H7 (cell line): Measurements from ENCODE around the gene SLC11A2.

DNA sequence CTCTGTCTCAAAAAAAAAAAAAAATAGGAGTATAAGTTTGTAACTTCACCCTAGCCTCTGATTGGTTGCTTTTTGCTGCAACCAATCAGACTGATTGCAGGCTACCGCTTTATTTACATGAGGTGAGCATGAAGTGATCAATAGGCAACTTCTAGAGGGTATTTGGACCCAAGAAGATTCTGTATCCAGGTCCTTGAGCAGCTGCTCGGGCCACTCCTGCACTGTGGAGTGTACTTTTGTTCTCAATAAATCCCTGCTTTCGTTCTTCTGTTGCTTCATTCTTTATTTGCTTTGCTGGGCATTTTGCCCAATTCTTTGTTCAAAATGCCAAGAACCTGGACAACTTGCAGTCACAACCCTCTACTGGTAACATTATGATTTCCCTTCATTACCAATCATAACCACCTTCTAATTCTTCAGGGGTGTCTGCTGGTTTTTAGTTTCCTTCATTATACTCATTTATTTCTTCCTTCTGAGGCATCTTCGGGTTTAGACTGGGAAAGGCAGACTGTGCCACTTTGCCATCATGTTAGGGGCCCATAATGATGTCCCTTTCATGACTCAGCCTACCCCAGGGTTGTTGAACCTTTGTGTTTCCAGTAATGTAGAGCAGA lies 43.4 kb upstream of the LIMA1 start:
- RAMPAGE, long total RNA = no peak

- RAMPAGE, long total RNA = no peak
Measured at GRCh38 chr12:50522331-50522778, 17.6 kb downstream of the DIP2B start.

GRCh38 chr12:50589331-50590332 lies 84.8 kb downstream of the DIP2B start:
- RAMPAGE, long total RNA = no peak

GRCh38 chr12:50786711-50787345 lies 22.9 kb downstream of the ATF1 start:
- RAMPAGE, long total RNA = no peak

GRCh38 chr12:50926545-50926855 lies 1.7 kb downstream of the METTL7A start:
- RAMPAGE, long total RNA = no peak

- RAMPAGE, long total RNA = no peak
Measured at GRCh38 chr12:50932498-50933467, 8.0 kb downstream of the METTL7A start.

- RAMPAGE, long total RNA = no peak
Measured at GRCh38 chr12:51022395-51022919, 3.7 kb downstream of the SLC11A2 start.

DNA sequence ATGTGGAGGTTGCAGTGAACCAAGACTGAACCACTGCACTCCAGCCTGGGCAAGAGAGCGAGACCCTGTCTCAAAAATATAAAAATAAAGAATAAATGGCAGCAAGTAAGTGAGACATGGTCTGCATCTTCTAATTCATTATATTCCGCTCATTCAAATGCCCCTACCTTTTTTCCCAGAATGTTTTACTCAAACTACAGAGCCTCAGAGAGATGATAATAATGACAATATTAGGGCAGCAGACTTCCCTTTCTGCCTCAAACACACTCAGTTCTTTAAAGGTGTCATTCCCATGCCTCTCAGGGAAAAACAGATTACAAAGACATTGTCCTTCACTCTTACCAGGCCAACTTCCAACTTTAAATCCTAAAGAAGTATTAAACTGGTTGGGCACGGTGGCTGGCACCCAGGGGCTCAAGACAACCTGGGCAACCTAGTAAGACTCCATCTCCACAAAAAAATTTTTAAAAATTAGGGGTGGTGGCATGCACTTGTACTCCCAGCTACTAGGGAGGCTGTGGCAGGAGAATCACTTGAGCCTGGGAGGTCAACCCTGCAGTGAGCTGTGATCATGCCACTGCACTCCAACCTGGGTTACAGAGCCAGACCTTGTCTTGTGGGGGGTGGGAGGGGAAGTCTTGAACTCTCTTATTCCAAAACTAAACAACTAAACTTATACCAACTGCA lies 2.7 kb downstream of the SLC11A2 start:
- RAMPAGE, long total RNA = no peak

DNA sequence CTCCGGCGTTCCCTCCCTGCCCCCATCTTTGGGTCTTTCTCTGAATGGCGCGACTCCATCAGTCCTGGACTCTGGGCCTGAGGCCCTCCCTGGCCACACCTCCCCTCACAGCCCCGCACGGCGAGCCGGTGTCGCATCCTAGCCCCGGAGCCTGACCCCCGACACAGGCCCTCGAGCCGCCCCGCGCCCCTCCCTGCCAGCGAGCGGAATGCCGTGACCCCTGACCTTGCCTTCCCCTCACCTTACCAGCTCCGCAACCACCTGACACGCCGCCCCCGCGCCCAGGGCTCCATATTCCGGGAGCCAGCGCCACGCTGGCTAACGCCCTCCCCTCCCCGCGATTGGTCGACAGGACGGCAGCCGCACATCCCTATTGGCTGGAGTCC lies at the start of gene SLC11A2:
SLC11A2 (minus strand) TSS at position 316 of the 386 bp plus-strand sequence.
- RAMPAGE, long total RNA = start-site peak on the minus strand centred at position 284 of the sequence, 44 bp wide, 112 reads

- RAMPAGE, long total RNA = no peak
Measured at GRCh38 chr12:51329656-51330211, 5.8 kb upstream of the BIN2 start.

DNA sequence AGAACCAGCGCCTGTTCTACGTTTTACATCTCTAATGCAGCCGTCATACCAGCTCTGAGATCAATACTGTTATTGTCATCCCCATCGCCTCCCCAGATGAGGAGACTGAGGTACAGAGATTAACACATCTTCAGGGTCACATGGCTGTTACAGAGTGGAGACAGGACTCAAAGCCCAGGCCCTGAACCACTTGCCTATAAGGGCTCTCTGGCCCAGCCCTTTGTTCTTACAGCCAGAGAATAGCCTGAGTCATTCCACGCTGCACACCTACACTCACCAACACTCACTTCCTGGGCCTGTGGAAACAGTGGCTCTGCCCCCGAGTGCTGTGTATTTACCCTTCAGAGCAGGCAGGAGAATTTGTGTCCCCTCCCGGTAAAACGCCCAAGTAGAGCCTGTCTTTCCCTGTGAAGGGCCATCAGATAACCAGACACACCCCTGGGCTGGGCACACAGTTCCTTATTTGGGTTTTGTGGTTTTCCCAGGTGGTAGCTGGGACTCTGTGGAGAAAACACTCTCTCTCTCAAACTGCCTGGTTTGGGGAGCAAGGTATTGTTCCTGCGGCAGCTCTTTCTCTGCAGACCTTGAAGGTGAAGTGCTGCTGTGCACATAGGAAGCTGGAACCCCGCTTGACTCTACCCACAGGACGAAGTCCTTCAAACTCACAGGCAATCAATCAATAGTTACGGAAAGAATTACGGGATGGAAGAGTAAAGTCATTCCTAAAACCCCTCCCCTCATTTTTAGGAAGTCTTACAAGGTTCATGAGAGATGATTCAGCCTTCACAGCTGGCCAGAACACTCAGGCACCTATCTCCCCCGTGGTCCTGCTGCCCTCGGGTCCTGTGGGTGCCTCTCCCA lies 13.3 kb upstream of the TMDD1 start:
- RAMPAGE, long total RNA = no peak

DNA sequence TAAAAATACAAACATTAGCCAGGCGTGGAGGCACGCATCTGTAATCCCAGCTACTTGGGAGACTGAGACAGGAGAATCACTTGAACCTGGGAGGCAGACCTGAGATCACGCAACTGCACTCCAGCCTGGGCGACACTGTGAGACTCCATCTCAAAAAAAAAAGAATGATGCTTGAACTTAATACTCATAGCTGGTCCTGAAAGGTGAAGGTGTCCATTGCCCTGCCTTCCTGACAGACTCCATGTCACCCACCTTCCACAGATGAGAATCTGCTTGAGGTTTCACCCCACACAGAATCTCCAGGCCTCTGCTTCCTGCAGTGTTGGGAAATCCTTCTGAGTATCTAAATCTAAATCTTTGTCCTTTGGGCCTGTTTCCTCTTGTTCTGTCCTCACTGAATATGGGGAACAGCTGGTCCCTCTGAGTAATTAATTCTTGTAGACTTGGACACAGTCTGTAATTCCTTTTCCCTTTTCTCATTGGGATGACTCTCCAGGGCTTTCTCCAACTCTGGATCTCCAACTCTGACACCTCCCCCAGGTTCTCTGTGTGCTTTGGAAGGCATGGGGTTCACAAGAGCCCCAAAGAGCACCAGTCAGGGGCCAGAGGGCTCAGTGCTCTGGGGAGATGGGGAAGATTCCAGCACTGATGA lies 2.4 kb upstream of the ACVRL1 start:
- RAMPAGE, long total RNA = no peak

DNA sequence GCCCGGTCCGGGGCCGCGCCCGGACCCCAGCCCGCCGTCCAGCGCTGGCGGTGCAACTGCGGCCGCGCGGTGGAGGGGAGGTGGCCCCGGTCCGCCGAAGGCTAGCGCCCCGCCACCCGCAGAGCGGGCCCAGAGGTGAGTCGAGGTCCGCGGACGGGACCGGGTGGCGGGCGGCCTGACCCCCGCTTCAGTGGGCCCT lies 156 bp downstream of the ACVRL1 start:
- RAMPAGE, long total RNA = no peak

- RAMPAGE, long total RNA = no peak
Measured at GRCh38 chr12:51907760-51907941, 347 bp downstream of the ACVRL1 start.

GRCh38 chr12:51953221-51953585 lies 1.7 kb downstream of the ACVR1B start:
- RAMPAGE, long total RNA = no peak

DNA sequence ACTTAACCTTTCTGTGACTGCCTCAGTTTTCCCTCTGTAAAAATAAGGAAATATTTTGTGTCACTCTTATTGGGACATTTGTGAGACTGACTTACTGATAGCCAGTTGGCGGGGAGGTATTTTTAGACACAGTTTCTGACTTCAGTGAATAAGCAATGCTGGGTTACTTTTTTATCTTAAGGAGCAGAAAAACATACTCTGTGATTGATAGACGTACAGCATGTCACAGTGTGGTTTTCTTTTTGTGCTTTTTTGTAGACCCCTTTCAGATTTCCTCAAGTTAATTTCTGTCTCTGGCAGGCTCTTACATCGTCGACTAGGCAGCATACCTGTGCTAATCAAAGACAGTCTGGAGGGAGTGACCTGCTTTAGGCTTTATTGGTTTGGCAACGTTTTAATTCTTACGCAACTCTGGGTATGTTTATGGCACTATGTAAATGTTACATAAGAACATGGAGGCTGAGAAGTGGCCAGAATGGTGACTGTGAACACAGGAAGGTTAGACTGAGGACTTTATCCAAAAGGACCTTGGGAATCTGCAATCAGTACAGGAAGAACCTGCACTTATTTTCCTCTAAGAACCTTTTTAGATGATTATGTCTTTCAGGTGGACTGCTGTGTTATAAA lies 3.3 kb downstream of the ACVR1B start:
- RAMPAGE, long total RNA = no peak

- RAMPAGE, long total RNA = no peak
Measured at GRCh38 chr12:51961839-51962200, 10.3 kb downstream of the ACVR1B start.

- RAMPAGE, long total RNA = no peak
Measured at GRCh38 chr12:51996463-51997270, 10.1 kb upstream of the TAMALIN start.

- RAMPAGE, long total RNA = no peak
Measured at GRCh38 chr12:52020549-52021154, 13.9 kb downstream of the TAMALIN start.

DNA sequence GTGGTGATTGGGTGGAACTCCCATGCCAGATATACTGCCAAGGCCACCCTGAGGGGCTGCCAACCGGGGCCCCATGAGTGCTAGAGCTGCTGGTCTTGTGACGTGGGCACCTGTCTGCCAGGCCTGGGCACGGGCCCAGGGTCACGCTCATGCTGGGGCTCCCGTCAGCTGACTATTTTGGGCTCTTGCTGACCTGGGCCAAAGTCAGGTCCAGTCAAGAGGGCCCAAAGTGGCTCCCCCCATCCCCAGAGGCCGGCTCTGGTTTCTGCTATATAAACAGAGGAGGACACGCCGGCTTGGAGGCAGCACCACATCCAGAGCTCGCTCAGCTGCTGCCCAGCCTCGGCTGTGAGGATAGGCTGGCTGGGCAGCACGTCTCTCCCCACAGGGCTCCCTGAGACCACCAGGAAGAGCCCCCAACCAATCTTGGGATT lies 7.8 kb upstream of the NR4A1 start:
- RAMPAGE, long total RNA = no peak